Epithelial cell of alveolus of lung (primary cell): ENCODE measurements around a stretch of chr11.

DNA sequence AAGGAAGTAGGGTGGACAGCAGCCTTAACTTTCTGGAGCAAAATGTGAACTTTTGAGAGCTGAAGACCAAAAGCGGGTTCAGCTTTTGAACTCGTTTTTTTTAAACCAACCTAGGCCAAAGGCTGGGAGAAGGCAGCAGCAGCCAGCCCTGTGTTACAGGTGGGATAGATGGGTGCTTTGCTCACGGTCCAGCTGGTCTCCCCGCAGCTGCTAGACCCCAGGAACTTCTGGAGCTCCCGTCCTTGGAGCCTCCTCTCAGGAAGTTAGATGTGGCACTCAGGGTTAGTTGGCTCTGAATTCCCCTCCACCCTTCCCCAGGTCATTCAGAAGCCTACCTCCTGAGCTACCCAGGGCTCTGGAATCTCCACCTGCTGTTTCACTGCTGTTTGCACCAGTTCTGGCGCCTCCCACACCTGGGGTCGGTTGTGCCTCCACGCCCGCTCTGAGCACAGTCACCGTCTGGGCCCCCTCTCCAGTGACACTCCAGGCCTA is 51.9 kb downstream of the GRIK4 start:
- RAMPAGE, long total RNA: no peak
- RRBS: no CpG with 5 or more reads among the region's 10 CpGs

DNA sequence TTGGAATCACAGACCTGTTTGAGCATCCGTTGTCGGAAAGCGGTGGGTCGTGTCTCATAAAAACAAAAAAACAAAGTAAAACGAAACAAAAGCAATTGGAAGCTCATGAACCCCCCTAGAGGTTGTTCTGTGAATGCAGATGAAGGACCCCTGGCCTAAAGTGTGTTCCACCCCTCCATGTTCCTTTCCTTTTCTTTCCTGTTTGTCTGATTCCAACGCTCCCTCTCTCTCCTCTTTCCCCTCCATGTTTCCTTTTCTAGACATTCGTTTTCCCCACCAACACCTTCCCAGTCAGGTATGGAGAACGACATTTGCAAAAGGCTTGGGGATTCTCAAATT is 203.8 kb downstream of the GRIK4 start:
- RAMPAGE, long total RNA: no peak
- RRBS: no CpG with 5 or more reads among the region's 8 CpGs

GRCh38 chr11:120776005-120776892 is 247.7 kb upstream of the TBCEL start:
- RAMPAGE, long total RNA: no peak
- RRBS: no CpG with 5 or more reads among the region's 17 CpGs

DNA sequence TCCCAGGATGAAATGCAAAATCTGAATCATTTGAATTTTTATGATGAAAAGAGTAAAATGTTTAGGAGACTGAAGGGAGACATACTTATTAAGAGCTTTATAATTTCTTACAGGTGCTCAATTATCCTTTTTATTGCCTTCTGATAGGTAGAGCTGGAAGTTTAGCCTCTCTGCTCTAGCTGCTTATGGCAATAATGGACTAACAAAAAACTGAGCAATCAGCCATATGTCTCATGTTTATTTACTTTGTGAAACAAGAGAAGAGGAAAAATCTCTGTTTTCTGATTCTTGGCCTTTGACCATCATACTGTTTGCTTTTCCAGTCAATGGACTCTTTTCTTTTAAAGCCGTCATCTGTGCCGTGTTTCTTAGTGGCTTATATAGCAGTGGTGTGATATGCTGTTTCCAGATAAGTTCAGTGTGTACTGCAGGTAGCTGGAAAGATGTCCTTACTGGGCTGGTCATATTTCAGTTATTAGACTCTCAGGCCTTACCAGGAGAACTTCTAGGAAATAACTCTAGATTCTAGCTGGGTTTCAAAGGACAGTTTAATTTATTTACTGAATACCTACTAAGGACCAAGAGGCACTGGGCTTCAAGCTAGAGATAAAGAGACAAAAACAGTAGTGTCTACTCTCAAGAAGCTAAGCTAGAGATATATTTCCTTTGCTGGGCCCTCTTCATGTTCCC is 33.6 kb upstream of the TECTA start:
- RAMPAGE, long total RNA: no peak
- RRBS: no CpG with 5 or more reads among the region's 2 CpGs

GRCh38 chr11:121091617-121092250 is 9.3 kb upstream of the TECTA start:
- RAMPAGE, long total RNA: no peak
- RRBS: no CpG with 5 or more reads among the region's 4 CpGs

DNA sequence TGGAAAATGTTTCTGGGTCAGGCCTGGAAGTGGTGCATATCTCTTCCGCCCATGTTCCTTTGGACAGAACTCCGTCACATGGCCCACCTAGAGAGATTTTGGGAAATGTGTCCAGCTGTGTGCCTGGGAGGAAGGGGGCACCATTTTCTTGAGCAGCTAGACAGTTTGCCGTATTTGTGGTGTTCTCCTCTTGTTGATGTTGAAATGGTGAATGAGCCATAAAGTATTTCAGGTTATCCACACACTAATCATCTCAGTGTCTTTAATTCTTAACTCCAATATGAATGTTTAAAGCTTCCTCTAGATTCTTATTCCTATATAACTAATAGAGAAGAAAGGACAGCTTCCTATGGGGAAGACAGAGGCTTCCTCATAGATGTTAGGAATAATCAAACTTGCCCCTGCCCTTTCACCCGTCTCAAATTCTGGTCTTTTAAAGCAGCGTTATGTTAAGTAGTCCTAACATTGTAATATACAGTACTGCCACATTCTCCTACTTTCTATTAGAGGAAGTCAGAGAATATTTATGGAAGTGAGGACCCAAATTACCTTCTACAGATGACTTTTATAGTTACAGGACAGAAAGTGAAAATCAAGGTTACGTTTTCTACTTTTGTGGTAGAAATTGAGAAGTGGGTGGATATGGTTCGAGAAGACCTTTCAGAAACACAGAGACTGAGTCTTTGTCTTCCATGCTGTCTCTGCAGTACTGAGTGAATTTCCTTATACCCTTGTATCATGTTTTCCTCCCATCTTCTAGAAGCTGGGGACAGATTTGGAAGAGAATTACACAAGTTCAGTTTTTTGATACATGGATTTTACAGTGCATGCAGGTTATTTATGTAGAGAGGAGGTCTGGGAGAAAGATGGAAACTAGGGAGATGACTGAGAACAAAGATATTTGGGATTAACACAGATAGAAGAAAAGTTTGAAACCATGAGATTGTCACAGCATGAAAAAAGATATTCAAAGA is 17.0 kb downstream of the SC5D start:
- RAMPAGE, long total RNA: no peak
- RRBS: no CpG with 5 or more reads among the region's 7 CpGs

GRCh38 chr11:121478702-121479313 is 26.7 kb downstream of the SORL1 start:
- RAMPAGE, long total RNA: no peak
- RRBS: no CpG with 5 or more reads among the region's 26 CpGs

DNA sequence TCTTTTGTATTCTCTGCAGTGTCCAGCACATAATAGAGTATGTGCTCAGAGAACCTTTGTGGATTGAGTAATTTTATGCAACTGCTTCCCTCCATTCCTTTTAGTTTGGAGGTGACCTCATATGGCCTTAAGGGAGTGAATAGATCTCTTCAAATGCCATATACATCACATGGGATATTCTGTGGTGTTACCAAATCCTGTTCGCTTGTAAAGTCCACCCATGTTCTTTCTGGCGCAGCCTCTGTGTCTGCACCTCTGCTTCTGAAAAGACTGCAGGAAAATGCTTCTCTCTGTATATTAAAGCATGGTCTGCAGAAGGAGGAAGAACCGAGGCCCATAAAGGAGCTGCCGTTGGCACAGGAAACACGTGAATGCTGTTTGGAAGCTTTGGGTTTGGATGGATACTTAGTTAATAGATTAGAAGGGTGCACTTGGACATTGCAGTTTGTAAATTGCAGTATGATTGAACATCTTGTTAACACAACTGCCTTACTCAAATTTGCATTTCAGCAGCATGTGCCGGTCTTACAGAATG is 126.5 kb downstream of the SORL1 start:
- RAMPAGE, long total RNA: no peak
- RRBS: no CpG with 5 or more reads among the region's 6 CpGs

DNA sequence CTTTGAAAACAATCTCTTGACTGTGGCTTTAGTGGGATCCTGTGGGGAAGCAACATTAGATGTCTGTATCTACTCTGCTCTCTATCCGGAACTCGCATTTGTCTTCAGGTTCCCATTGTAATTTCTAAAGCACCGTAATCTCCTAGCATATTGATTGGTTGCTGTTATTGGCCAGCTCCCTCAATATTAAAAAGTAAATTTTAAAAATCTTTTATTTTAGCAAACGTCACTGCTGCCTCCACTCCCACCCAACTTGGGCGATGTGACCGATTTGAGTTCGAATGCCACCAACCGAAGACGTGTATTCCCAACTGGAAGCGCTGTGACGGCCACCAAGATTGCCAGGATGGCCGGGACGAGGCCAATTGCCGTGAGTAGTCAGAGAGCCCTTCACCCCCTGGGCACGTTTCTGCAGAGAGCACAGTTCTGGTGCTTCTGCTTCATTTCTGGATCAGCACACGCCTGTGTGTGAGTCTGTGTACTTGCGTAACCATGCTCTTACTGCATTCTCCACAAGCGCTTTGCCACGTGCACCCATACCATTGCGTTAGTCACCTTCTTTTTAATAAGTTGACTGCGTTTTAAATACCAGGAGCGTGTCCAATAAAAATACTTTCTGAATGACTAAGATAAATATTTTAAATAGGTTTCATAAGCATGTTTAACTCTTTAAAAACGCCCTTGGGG is 143.4 kb downstream of the SORL1 start:
- RAMPAGE, long total RNA: no peak
- RRBS: no CpG with 5 or more reads among the region's 23 CpGs

DNA sequence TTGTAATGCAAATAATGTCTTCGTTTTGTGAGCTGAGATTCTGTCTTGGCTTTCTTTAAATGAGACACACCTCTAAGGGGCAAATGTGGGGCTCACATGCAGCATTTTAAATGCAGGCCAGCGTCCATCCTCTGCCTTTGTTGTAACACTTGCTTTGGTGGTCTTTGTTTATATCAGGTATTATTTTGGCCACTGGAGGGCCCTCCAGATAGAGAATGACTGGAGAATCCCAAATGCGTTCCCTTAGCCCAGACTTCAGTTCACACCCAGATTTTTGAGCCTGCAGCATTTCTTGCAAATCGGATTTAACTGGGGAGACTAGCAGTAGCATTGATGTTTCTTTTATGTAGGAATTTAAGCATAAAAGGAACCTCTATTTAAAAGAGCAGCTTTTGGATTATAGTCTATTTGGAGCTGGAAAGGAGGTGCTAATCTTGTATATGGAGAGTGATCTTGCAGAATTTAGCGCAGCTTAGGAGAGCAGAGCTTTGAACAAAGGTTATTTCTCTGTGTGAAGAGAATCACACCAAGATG is 200.9 kb downstream of the SORL1 start:
- RAMPAGE, long total RNA: no peak
- RRBS: no CpG with 5 or more reads among the region's 5 CpGs

- RAMPAGE, long total RNA: no peak
- RRBS: no CpG with 5 or more reads among the region's 14 CpGs
These were observed 202.6 kb downstream of the SORL1 start for GRCh38 chr11:121654545-121655330.

- RAMPAGE, long total RNA: no peak
- RRBS: no CpG with 5 or more reads among the region's 2 CpGs
These were observed 69.0 kb downstream of the BLID start for GRCh38 chr11:122047098-122047304.

- RAMPAGE, long total RNA: no peak
- RRBS: no CpG with 5 or more reads among the region's 6 CpGs
These were observed 19.4 kb downstream of the BLID start for GRCh38 chr11:122096636-122096981.

DNA sequence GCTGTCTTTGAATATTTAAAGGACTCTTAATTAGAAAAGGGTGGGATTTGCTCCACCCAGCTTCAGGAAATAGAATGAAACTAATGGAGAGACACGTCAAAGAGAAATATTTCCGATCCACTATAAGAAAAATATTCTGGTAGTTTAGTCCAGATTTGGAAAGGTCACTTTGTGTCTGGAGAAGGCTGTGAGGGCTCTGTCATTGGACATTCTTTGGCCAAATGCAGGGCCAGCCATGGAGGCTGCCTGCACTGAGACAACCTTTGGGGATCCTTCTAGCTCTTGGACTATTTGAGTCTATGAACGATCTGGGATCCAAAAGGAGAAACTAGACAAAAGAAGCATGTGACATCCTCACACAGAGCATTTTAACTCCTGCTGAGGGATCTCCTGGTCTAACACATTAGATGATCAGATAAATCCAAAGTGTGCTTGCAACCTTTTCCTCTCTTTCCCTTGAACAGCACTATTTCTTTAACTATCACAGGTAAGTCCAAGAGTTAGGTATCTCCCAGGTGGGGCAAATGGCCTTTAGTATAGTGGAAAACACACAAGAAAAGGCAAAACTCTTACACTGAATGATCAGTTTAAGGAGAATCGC is 89.4 kb upstream of the BLID start:
- RAMPAGE, long total RNA: no peak
- RRBS: no CpG with 5 or more reads among the region's 4 CpGs

GRCh38 chr11:122207386-122208326 is 91.6 kb upstream of the BLID start:
- RAMPAGE, long total RNA: no peak
- RRBS: no CpG with 5 or more reads among the region's 15 CpGs

- RAMPAGE, long total RNA: no peak
- RRBS: no CpG with 5 or more reads among the region's 6 CpGs
These were observed 189.4 kb upstream of the BLID start for GRCh38 chr11:122305406-122305831.

GRCh38 chr11:122642306-122642973 is 13.1 kb upstream of the UBASH3B start:
- RAMPAGE, long total RNA: no peak
- RRBS: no CpG with 5 or more reads among the region's 5 CpGs

DNA sequence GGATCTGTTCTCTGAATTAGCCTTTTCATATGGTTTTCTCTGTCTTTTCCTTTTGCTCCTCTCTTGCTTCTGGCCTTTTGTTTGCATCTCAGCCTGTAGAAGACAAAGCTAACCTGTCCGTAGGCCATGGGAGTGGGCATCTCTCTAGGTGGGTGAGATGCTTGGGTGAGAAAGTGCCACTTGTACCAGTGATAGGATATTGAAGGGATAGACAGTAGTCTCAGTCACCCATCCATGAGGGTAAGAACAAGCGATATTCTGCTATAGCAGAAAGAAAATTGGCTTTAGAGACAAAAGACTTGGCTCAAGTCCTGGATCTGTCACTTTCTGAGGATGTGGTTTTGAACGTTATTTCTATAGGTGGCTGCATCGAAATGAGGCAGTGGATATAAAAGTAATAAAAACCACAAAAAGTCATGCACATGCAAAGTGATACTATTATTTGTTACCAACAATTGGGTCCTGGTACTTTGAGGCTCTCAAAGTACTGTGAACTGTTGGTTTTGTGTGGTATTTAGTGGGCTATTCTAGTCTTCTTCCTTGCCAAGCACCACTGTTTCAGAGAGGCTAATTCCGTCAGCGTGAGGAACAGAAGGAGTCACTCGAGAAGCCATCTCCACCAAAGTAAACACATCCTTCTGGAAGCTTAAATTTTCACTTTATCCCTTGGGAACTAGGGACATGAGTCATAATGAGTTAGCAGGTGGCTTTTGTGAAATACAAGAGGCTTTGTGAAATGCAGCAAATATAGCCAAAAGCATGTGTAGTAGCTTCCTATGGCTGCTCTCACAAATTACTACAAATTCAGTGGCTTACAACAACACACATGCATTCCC is 13.0 kb downstream of the UBASH3B start:
- RAMPAGE, long total RNA: no peak
- RRBS: no CpG with 5 or more reads among the region's 7 CpGs

- RAMPAGE, long total RNA: no peak
- RRBS: no CpG with 5 or more reads among the region's 5 CpGs
These were observed 58.9 kb downstream of the UBASH3B start for GRCh38 chr11:122714410-122714853.

DNA sequence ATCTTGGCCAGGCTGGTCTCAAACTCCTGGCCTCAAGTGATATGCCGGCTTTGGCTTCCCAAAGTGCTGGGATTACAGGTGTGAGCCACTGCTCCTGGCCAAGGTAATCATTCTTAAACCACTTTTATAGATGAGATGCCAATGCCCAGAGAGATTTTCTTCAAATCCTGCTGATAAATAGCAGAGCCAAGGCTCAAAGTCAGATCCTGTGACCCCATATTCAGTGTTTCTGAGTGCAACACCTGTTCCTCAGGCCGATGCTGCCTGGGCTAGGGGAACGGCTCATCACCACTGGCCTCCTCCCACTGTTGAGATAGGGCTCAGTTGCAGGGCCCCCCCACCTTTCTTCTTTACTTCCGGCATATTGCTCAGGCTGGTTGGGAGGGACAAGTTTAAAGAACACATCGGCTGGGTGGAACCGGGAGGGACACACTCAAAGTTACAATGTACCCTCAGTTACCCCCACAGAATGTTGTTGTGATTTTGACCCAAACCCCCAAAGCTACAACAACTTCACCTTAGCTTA is 88.3 kb upstream of the CRTAM start:
- RAMPAGE, long total RNA: no peak
- RRBS: 97% methylated on average over 3 of the region's 6 CpGs